T47D (cell line): ENCODE results near the gene BMF.

- RRBS = under 1% methylated on average over 14 of the region's 44 CpGs
Observed at GRCh38 chr15:40037970-40039043, 674 bp downstream of the SRP14 start.

- RRBS = 3% methylated on average over 3 of the region's 27 CpGs
Observed at GRCh38 chr15:40102944-40103776, 5.5 kb downstream of the BMF start.

GRCh38 chr15:40108572-40109663, at the start of gene BMF:
Gene BMF (minus strand): TSS chr15:40108879.
- RRBS = 2% methylated on average over 19 of the region's 77 CpGs

- RRBS = no CpG with 5 or more reads among the region's 60 CpGs
Observed at GRCh38 chr15:40282065-40282506, 778 bp downstream of the ANKRD63 start.

DNA sequence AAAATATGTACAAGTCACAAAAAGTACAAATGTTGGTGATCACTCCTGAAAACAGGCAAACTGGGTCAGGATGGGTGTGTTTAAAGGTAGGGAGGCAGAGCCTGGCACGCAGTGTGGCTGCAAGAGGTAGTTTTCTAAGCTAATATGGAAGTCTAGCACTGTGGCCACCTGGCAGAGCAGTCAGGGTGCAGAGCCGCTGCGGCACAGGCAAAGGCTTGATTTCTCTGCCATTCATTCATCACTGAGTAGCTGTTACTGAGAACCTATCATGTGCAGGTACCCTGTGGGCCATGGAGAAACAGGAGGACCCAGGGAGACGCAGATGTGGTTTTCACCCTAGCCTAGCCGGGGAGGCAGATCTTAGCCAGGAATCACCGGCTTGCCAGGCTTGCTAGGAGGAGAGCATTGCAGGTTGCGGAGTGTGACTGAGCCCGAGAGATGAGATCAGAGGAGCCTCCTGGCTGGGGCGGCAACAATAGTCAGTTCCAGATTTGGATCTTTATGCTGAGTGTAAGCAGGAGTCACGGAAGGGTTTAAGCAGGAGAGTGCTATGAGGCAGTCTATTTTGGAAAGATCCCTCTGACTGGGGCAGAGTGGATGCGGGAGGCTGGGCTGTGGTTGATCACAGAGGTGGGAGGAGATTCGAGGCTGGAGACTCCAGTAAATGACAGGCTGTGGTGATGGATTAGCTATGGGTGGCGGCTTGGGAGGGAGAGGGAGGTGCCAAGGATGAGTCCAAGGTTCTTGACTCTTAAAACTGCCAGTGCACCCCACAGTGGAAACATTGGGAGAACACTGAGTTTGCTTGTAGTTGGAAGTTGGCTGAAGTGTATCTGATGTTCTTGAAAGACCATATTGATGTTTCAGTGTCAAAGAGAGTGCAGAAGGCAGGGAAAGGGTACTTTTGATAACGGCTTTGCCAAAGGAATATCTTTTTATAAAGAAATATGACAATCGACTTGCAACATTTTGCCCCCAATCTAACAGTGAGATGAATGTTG, 10.5 kb upstream of the BAHD1 start:
- RRBS = no CpG with 5 or more reads among the region's 15 CpGs

DNA sequence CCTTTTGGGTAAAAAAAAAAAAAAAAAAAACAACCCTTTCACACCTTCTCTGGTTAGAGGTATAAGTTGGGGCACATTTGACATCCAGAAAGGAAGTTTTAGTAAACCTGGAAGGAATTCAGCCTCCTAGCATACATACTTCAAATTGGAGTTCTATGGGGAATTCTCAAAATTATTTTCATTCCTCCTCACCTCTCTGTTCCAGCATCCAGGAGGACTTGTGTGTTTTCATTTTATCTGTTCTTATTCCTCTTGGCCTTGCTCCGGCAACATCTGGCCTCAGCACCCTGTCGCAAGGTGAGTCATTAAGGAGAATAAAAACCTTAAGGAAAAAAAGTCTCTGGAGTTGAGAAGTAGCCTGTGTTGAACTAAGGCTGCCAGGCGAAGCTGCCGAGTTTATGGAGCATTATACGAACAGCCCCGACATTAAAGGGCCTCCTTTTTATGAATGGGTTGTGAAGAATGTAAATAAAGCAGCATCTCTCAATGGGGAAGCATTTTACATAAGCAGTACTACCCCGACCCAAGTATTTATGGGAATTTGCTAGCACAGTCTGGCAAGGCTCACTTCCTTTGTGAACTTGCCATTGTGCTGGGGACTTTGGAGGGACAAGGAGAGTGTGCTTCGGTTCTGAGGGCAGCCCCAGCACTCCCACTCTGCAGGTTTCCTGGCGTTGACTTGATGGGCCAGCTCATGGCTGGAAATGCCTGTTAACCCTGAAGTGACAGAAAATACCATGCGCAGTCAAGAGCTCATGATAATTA, 4.7 kb downstream of the BAHD1 start:
- RRBS = no CpG with 5 or more reads among the region's 10 CpGs

- RRBS = 99% methylated on average over 2 of the region's 19 CpGs
Observed at GRCh38 chr15:40487834-40488229, 17.0 kb downstream of the CHST14 start.

- RRBS = no CpG with 5 or more reads among the region's 5 CpGs
Observed at GRCh38 chr15:40545607-40546625, 18.9 kb downstream of the CCDC32 start.

DNA sequence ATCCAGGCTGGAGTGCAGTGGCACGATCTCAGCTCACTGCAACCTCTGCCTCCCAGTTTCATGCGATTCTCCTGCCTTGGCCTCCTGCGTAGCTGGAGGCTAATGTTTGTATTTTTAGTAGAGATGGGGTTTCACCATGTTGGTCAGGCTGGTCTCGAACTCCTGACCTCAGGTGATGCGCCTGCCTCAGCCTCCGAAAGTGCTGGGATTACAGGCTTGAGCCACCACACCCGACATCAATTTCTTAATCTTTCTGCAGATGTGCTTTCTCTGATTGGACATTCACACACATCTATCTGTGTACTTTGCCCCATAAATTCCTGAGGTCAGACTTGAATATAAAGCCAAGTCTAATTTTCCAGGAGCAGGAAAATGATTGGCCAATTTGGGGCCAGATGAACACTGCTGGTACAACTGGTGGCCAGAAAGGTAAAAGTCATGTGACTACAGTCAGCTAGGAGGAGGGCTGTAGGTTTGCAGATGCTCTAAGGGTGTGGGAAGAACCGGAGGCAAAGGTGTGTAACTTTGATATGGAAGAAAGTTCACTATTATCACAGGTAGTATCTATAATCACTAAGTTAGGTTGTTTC, 3.3 kb upstream of the RAD51 start:
- RRBS = no CpG with 5 or more reads among the region's 8 CpGs

DNA sequence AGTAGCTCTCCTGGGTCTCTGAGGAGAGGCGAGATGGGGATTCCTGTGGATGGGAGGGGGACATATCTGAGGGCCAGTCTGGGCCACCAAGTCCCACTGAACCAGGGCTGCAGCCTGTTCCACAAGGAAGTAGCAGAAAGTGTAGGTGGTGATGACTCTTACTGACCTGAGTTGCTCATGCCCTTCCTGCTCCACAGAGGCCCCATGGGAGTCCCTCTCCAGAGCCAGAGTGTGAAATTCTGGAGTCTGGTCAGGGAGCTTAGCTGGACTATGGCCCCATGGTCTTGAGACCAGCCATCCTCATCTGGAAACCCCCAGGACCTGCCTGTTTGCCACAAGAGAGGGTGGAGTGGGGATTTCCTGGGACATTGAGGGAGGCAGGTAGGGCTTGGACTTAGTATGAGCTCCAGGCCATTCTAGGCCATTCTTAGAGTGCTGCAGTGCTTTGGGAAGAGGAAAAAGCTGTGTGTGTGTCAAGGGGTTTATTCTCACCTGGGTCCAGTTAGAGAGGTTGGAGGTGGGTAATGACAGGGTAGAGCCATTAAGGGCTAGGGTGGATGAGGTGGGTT, 3.0 kb downstream of the SPINT1 start:
- RRBS = no CpG with 5 or more reads among the region's 1 CpG

DNA sequence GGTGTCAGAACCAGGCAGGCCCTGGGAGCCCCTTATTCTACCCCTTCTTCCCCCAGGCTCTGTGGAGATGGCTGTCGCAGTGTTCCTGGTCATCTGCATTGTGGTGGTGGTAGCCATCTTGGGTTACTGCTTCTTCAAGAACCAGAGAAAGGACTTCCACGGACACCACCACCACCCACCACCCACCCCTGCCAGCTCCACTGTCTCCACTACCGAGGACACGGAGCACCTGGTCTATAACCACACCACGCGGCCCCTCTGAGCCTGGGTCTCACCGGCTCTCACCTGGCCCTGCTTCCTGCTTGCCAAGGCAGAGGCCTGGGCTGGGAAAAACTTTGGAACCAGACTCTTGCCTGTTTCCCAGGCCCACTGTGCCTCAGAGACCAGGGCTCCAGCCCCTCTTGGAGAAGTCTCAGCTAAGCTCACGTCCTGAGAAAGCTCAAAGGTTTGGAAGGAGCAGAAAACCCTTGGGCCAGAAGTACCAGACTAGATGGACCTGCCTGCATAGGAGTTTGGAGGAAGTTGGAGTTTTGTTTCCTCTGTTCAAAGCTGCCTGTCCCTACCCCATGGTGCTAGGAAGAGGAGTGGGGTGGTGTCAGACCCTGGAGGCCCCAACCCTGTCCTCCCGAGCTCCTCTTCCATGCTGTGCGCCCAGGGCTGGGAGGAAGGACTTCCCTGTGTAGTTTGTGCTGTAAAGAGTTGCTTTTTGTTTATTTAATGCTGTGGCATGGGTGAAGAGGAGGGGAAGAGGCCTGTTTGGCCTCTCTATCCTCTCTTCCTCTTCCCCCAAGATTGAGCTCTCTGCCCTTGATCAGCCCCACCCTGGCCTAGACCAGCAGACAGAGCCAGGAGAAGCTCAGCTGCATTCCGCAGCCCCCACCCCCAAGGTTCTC, 13.1 kb downstream of the SPINT1 start:
- RRBS = no CpG with 5 or more reads among the region's 11 CpGs

DNA sequence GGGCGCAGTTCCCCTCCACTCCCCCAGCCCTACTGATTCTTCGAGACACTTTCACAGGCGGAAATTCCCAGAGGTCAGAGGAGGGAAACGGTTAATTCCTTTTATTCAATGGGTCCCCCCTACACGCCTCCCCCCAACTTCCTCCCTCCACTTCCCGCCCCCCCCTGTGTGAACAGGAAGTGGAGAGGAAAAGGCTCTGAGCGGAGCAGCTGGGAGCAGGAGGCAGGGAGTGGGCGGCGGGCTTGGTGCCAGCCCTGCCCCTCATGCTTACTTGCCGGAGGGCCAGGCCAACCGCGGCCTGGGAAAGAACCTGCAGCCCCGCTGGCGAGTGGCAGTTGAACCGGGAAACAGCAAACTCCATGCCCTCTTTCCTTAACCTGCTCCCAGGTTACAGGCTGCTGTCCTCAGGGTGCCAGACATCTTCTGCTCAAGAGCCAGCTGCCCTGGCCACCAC, 12.7 kb downstream of the VPS18 start:
- RRBS = 3% methylated on average over 6 of the region's 15 CpGs

DNA sequence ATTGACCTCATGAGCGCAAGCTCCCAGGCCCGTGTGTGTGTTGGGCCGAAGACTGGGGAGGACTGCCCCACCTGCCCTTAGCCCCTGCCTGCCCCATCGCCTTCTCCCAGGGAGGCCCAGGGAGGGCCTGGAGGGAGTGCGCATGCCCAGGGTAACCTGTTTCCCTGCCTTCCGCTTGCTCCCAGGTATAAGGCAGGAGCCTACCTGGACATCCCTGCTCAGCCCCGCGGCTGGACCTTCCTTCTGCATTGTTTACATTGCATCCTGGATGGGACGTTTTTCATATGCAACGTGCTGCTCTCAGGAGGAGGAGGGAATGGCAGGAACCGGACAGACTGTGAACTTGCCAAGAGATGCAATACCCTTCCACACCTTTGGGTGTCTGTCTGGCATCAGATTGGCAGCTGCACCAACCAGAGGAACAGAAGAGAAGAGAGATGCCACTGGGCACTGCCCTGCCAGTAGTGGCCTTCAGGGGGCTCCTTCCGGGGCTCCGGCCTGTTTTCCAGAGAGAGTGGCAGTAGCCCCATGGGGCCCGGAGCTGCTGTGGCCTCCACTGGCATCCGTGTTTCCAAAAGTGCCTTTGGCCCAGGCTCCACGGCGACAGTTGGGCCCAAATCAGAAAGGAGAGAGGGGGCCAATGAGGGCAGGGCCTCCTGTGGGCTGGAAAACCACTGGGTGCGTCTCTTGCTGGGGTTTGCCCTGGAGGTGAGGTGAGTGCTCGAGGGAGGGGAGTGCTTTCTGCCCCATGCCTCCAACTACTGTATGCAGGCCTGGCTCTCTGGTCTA, 8.9 kb downstream of the DLL4 start:
- RRBS = 27% methylated on average over 1 of the region's 19 CpGs

- RRBS = 1% methylated on average over 52 of the region's 92 CpGs
Observed at GRCh38 chr15:40941079-40942189, 11.8 kb upstream of the CHAC1 start.

GRCh38 chr15:40957142-40958083, 4.1 kb downstream of the CHAC1 start:
- RRBS = no CpG with 5 or more reads among the region's 13 CpGs

DNA sequence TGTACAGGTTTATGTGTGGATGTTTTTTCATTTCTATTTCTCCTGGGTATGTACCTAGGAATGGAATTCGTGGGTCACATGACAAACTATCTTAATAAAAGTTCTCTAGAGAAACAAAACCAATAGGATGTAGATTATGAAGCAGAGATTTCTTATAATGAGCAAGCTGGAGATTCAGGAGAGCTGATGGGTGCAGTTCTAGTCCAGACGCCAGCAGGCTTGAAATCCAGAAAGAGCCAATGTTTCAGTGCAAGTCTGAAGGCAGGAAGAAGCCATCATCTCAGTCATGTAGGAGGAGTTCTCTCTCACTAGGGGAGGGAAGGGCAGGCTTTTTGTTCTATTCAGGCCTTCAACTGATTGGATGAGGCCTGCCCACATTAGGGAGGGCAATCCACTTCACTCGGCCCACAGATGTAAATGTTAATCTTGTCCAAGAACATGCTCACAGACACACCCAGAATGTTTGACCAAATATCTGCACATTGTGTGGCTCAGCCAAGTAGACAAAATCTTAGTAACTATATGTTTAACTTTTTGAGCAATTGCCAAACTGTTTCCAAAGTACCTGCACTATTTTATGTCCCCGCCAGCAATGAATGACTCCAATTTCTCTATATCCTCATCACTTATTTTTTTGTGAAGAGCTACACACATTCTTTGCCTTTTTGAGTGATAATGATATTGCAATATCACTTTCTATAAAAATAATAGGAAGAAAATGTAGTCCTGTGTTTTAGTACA, 19.0 kb downstream of the CHAC1 start:
- RRBS = no CpG with 5 or more reads among the region's 4 CpGs

- RRBS = no CpG with 5 or more reads among the region's 9 CpGs
Observed at GRCh38 chr15:41074078-41074815, 41.8 kb downstream of the INO80 start.

- RRBS = no CpG with 5 or more reads among the region's 3 CpGs
Observed at GRCh38 chr15:41087312-41088077, 28.6 kb downstream of the INO80 start.